Skin of body (tissue), 2 donors: Measurements from ENCODE around the gene TCTN2.

DNA sequence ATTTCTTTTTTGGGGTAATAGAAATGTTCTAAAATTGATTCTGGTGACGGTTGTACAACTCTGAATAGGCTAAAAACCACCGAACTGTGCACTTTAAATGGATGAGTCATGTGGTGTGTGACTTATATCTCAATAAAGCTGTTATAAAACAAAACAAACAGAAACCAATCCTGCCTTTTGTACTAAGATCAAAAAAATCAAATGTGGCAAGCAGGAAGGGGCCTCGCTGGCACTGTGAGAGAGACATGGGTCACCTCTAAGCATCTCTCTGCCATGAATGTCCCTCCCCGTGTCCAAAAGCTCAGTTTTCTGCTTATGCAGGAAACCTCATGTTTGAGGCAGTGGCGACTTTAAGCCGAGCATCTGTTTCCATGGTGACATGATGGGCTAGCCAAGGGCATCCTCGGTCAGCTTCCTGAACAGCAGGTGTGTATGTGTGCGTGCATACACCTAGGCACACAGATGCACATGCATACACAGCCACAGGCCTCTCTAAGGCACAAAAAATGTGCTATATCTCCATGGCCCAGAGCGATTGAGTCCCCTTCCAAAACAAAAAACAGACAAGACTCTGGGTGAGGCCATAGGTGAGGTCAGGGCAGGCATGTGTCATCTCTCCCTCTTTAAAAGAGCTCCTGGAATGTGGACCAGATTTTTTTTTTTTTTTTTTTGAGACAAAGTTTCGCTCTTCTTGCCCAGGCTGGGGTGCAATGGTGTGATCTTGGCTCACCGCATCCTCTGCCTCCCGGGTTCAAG is 44.5 kb downstream of the ARL6IP4 start:
- RAMPAGE, long total RNA = no peak

DNA sequence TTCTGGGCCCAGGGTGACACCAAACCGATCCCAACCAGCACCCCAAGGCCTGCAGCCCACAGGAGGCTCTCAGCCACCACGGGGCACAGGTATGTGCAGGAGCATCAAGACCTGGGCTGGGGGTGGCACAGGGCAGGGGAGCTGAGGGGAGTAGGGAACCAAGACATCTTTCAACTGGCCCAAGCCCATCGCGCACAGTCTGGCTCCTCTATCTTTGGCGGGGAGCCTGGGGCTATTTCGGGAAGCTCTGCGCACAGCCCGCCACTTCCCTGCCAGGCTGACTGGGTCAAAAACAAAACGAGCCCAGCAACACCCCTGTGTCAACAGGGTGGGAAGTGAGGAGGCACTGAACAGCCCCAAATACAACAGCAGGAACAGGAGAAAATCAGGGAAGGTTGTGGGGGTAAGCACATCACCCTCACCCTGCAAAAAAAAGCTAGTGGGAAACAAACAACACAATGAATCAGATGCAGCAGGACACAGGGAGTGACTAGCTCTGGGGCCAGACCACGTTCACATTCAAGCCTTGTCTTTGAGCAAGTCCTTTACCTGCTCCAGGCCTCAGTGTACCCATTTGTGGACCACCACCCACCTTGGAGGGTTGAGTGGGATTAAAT is 84.0 kb downstream of the ARL6IP4 start:
- RAMPAGE, long total RNA = no peak

DNA sequence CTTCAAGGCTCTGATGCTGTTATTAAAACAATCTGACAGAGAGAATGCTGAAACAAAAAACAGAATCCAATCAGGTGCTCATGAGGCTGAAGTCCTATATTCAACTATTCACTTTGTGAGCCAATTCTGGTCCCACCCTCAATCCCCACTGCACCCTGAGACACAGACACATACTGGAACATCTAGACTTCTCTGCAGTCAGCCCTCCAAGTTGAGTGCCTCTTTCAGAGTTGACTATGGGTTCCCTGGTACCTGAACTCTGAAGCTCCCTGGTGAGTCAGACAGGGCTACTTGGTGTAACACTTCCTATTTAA is 74.5 kb downstream of the PITPNM2 start:
- RAMPAGE, long total RNA = no peak

- RAMPAGE, long total RNA = no peak
Observed at GRCh38 chr12:123140293-123140750, 10.6 kb downstream of the PITPNM2 start.

DNA sequence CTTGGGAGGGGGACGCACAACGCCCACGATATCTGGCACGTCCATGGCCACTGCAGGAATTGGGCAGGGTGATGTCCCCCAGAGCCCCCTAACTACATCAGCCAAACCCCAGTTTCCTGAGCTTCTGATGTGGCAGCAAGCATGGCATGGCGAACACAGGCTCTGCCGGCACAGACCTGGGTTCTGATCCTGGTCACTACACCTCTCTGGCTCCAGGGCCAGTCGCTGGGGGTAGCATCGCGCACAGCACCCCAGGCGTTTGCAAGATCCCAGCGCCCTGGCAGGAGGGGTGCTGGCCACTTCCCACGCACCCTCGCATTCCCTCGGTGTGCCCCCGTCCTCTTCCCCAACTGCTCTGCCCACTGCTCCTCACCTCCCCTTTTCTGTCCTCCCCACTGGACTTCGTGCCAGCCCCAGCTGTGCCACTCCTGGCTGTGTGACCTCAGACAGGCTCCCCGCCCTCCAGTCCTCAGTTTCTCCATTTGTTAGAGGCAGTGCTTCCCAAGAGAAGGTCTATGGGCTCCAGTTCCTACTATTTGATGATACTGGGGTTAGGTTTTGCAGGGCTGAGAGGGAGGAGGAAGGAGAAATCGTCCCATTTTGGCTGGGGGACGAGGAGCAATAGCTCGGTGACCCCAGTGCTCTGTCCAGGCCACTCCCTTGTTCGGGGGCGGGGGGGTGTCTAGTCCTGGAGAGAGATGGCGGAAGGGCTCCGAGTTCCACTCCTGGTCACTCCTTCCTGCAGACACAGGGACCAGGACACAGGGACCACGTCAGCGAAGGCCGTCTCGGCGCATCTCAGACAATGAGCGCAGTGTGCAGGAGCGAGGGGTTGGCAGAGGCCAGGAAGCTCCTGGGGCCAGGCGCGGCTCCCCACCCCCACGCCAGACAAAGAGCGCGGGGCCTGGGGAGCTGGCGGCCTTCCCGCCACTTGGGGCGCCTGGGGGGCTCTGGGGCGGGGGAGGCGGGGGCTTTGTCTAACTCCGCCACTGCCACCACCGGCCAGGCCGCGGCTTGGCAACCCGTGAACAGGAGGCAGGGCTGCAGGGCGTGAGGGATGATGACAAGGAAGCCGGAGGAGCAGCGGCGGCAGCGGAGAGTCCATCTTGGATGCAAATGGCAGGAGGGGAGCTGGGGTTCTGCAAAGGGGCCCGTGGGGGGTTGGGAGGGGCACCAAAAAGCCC is 2.5 kb downstream of the CDK2AP1 start:
- RAMPAGE, long total RNA = no peak

DNA sequence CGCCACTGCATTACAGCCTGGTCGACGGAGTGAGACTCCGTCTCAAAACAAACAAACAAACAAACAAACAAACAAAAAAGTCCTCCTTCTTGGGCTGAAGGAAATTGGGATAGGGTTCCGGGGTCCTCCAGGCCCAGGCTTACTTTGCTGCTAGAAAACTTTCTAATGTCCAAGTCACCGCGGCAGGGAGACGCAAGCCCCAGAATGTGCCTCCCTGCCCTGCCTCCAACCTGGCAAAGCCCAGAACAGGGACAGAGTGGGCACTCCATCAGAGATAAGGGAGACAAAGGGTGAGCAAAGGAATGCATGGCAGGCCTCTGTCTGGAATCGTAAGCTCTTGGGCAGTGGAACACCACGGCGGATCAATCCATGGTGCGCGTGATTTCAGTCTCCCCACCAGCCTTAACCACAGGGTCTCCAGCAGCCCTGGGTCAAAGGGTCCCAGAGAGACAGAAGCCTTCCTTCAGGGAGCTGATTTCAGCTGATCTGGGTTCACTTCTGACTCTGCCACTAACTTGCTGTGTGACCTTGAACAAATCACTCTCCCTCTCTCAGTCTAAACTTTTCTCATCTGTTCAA is 12.9 kb downstream of the RILPL1 start:
- RAMPAGE, long total RNA = no peak

DNA sequence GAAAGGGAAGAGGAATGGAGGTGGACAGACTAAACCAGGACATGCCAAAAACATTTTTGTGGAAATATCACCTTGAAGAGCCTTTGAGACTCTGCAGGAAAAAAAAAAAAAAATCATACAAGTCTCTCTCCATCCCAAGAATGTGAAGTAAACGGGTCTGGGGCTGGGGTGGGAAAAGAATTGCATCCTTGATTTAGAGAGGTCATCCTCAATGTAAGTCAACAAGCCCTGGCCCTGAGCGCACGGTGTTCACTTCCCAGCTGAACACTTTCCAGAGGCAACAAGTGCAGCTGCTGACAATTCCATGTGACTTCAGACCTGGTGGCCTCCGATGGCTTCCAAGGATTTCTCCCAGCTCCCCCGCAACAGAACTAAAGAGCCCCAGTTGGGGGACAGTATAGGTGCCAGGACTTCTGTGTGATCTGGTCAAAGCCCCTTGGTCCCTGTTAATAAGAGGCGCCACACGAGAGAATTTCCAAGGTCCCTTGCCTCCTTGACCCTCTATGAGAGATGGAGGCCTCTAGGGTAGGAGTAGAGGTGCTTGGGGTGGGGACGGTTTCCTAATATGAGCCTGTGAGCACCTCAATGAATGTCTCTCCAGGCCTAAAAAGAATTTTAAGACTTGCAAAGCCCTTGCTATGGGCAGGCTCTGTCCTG is 2.4 kb downstream of the RILPL1 start:
- RAMPAGE, long total RNA = no peak

DNA sequence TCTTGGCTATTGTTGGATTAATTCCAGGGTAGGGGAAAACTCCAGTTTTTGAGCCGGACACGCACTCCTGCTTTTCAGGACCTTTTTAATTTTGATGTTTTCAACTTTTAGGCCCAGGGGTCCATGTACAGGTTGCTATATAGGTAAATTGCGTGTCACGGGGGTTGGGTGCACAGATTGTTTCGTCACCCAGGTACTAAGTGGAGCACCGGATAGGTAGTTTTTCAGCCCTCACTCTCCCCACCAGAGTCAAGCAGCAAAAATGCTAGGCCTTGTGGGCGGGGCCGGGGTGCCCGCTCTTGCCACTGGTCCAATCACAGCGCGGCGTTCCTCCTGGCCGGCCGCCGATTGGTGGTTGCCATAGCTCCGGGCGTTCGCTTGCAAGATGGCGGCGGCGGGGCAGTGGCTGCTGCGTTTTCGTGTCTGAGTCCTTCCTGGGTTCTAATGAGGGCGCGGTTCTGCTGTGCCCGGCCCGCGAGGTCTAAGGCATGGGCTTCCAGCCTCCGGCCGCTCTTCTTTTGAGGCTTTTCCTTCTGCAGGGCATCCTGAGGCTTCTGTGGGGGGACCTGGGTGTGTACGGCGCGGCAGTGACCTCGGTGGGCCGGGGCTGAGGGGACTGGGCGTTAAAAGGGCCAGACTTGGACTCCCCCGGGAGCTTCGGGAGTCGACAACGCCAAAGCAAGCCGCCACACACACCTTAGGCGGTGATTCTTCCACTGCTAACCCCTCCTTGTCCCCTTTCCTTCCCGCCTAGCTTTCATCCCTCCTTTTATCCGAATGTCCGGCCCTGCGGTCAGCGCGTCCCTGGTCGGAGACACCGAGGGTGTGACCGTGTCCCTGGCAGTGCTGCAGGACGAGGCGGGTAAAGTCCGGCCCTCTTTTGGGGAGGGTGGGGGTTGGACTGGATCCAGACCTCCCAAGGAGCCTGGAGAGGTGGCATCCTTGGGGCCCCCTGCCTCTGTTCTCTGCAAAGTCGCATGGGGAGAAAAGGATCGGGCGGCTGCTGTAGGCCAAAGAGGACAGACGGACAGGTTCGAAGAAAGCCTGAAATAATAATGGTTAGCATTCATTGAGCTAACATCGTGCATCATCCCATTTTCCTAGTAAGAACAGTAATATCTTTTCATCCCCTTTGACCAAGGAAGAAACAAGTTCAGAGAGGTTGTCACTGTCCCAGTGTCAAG is at the start of gene TCTN2:
TSS of gene TCTN2 (plus strand) at position 361 of the 1,184 bp plus-strand sequence.
- RAMPAGE, long total RNA = no peak

GRCh38 chr12:123713130-123714323 is 1.4 kb downstream of the ATP6V0A2 start:
- RAMPAGE, long total RNA = no peak

DNA sequence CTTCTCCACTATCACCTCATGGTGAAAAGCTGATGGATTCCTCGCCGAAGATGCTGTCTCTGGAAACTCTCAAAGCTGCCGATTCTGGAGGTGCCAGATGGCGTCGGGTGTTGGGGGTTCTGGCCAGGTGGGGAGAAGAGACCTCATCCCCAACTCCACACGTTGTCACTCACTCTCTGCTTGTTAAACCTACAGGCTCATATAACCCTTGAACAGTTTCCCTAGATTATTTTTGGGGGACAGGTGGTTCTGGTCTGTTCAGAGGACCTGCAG is 2.6 kb downstream of the DNAH10 start:
- RAMPAGE, long total RNA = no peak

GRCh38 chr12:123933319-123933845 is 39.2 kb downstream of the CCDC92 start:
- RAMPAGE, long total RNA = no peak

- RAMPAGE, long total RNA = no peak
Observed at GRCh38 chr12:123938678-123939138, 33.9 kb downstream of the CCDC92 start.

- RAMPAGE, long total RNA = no peak
Observed at GRCh38 chr12:123949364-123950056, 23.1 kb downstream of the CCDC92 start.

GRCh38 chr12:124006446-124006958 is 33.5 kb downstream of the ZNF664 start:
- RAMPAGE, long total RNA = no peak

DNA sequence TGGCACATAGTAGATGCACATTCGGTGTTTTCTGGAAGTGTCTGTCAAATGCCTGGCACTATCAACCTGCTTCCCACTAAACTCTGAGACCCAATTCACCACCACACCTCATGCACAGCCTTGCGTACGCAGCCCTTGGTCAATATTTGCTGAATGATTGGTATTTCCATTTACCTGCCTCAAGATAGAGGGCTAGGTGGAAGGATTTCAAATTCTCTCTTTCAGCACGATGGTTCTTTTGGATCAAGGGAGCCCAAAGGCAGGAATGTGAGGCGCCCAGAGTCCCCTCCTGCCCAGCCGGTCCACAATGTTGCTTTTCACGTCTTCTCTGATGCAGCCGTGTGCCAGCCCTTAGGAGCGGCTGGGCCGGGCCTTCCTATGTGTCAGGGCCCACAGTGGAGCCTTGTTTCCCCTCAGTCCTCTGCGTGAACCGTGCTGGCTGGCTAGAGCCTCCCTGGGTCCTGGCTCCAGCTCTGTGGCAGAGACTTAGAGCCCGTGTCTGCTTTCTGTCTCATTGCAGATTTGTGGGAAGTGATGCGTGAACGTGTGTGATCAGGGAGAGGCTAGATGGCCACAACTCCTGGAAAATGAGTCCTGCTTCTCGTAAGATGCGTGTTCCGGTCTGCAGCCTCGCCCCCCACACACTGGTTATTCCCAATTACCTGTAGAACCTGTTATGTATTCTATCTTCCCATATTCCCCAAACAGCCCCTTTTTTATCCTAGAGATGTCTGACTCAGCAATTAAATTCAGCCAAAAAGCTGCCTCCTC is 99.8 kb upstream of the RFLNA start:
- RAMPAGE, long total RNA = no peak

DNA sequence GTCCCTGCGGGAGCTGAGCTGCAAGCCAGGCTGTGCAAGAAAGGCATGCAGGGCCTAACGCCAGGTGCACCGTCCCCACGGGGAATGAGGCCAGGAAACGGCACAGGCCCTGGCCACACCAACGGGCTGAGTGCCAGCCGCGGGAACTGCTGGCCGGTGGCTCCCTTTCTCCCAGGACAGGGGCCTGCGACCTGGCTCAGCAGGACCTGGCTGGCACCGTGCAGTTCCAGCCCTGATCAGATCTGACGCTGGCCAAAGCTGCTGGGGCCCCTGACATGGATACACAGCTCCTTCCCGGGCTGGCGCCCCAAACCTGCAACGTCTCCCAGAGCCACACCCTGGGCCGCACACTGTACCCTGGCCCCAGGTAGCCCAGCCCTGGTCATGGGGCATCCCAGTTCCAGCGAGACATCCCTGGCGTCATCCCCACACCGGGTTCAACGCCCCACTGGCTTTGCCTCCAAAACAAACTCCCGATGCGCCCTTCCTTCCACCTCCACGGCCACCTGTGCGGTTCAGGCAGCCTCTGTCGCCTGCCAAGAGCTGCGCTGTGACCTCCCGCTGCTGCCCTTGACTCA is 65.1 kb downstream of the RFLNA start:
- RAMPAGE, long total RNA = no peak

GRCh38 chr12:124370006-124370426 is 75.1 kb downstream of the RFLNA start:
- RAMPAGE, long total RNA = no peak

GRCh38 chr12:124388450-124389186 is 93.7 kb downstream of the RFLNA start:
- RAMPAGE, long total RNA = no peak

GRCh38 chr12:124422186-124423189 is 127.6 kb downstream of the RFLNA start:
- RAMPAGE, long total RNA = no peak

DNA sequence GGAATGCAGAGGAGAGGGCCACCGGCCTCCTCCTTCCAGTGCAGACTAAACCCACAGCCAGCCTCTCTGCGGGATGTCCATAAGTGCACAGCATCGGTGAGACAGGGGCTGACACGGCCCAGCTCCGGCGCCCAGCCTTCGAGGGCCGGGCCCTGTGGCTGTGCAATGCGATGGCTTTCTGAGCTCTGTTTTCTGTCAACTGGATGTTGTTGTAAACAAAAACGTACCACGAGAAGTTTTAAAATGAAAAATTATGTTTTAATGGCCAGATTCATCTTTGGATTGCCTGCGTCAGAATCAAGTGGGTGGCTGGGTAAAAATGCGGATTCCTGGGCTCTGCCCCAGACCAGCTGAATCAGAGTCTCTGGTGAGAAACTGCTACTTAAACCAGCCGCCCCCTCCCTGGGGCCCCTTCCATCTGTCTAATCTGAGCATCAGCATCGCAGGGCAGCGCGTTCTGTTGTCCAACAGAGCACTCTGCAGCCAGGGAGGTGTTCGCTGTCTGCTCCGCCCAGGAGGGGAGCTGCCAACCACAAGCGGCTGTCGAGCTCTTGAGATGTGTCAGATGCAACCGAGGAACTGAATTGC is 133.3 kb downstream of the RFLNA start:
- RAMPAGE, long total RNA = no peak